Gastroesophageal sphincter (tissue), 4 donors: ENCODE results near the genes ORC6 and ABCC11.

- PRO-cap, result no peak
- RAMPAGE, long total RNA, 4 experiments, result no peak in any of the 4 experiments
These were observed 4.7 kb upstream of the TGFB1I1 start for GRCh38 chr16:31467134-31467692.

DNA sequence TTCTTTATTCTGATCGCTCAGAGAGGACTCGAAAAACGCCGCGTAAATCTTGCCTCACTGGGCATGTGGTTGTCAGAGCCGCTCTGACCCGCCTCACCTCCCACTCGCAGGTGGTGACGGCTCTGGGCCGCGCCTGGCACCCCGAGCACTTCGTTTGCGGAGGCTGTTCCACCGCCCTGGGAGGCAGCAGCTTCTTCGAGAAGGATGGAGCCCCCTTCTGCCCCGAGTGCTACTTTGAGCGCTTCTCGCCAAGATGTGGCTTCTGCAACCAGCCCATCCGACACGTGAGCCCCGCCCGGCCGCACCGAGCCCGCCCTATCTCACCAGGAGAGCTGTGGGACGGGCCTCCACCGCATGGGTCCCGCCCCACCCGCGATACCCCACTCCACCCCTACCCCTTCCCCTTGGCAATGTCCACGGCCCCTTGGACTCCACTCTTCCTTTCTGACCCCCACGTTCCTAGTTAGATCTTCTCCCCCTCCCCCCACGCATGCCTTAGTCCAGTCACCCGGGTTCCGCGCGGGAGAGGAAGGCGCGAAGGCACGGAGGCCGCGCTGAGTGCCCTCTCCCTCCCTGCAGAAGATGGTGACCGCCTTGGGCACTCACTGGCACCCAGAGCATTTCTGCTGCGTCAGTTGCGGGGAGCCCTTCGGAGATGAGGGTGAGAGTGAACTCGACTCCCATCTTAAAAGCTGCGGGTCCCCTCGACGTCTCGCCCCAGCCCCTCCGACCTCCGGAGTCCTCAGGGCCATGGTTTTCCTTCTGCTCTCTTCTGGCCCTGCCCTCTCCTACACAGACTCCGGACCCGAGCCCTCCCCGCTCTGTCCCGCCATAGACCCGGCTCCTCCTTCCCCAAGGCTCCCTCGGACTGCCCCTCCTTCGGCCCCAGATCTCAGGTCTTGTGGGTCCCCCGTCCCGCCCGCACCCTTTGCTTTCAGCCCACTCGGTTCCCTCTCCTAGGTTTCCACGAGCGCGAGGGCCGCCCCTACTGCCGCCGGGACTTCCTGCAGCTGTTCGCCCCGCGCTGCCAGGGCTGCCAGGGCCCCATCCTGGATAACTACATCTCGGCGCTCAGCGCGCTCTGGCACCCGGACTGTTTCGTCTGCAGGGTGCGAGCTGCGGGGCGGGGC lies 4.3 kb downstream of the TGFB1I1 start:
- PRO-cap, result bidirectional peak, plus-strand start at position 1,058 of the sequence, minus-strand start at position 1,083 of the sequence
- RAMPAGE, long total RNA, 4 experiments, result no peak in any of the 4 experiments

- PRO-cap, result no peak
- RAMPAGE, long total RNA, 4 experiments, result no peak in any of the 4 experiments
These were observed 7.6 kb downstream of the SLC5A2 start for GRCh38 chr16:31490329-31491035.

- PRO-cap, result no peak
- RAMPAGE, long total RNA, 4 experiments, result no peak in any of the 4 experiments
These were observed 8.8 kb upstream of the KRBOX5 start for GRCh38 chr16:31704155-31704788.

- PRO-cap, result no peak
- RAMPAGE, long total RNA, 4 experiments, result no peak in any of the 4 experiments
These were observed 6.9 kb downstream of the ZNF267 start for GRCh38 chr16:31880334-31881117.

GRCh38 chr16:35082500-35082789 lies 1623.0 kb downstream of the TP53TG3F start:
- PRO-cap, result no peak
- RAMPAGE, long total RNA, 4 experiments, result no peak in any of the 4 experiments

DNA sequence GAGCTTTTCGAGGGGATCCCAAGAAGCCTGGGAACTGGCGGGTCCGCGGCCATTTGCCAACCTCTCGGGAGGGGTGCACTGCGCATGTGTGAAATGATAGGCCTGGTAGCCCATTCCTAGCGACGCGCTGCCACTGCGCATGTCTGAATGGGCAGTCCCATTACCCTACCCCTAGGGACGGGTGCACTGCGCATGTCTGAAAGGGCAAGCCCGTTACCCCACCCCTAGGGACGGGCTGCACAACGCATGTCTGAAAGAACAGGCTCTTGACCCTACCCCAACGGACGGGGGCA lies 1748.0 kb downstream of the TP53TG3F start:
- PRO-cap, result no peak
- RAMPAGE, long total RNA, 4 experiments, result no peak in any of the 4 experiments

DNA sequence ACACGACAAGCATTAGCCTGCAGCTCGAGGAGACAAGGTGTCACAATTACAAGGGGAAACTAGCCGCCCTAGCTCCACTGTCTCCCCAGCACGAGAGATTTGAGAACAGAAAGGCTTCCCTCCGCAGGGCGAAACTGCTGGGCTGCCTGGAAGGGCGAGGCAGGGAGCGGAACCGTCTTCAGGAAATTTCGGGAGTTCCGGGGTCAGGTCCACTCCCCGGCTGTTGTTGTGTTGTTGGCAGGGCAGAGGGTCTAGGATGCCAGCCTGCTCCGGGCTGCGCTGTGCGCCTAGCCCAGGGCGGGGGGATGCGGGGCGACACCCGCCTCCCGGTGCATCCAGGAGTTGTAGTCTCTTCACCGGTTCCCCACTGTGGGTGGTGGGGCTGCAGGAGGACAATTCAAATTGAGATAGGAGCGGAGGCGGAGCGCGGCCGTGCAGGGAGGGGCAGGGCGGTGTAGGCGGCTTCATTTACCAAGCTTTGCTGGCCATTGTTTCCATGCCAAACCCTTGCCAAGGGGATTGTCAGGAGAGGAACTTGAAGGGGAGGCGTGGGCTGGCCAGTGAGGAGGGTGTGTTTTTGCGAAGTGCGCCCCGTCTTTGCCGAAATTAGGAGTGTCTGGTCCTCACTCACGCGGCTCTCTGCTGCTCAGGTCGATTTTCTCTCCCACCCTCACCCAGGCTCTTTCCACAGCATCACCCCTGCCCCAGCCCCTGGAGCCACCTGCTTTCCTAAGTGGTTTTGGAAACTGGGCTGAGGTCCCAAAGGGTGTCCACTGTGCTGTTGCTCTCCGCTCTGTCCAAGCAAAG lies 2047.5 kb downstream of the TP53TG3F start:
- PRO-cap, result no peak
- RAMPAGE, long total RNA, 4 experiments, result no peak in any of the 4 experiments

DNA sequence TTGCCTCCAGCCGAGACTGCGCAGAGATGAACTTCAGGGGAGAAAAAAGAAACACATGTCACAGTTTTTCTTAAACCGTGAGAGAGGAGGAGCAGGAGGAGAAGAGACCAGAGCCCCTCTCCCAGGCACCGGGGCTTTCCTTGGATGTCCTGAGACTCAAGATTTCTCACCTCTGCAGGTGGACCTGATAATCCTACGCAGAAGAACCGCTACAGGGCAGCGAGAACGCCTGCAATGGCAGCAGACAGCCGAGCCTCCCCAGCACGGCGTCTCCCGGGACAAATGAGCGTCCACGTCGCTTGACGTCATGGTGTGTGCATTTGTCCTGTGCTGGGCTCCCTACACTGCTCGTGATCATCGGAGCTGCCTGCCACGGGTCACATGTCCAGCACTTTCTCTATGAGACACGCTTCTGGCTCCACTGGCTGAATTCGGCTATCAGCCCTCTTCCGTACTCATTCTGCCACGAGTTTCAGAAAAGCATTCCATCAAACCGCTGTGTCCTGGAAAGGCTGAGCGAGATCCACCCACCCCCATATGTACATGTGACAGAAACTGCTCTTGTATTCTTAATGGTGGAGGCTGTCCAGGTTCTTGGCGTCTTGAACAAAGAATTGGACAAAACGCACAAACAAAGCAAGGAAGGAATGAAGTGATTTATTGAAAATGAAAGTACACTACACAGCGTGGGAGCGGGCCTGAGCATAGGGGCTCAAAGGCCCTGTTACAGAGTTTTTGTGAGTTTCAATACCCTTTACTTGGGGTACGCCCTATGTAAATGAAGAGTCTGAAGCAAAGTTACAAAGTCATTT lies 28.4 kb upstream of the SHCBP1 start:
- PRO-cap, result no peak
- RAMPAGE, long total RNA, 4 experiments, result no peak in any of the 4 experiments

DNA sequence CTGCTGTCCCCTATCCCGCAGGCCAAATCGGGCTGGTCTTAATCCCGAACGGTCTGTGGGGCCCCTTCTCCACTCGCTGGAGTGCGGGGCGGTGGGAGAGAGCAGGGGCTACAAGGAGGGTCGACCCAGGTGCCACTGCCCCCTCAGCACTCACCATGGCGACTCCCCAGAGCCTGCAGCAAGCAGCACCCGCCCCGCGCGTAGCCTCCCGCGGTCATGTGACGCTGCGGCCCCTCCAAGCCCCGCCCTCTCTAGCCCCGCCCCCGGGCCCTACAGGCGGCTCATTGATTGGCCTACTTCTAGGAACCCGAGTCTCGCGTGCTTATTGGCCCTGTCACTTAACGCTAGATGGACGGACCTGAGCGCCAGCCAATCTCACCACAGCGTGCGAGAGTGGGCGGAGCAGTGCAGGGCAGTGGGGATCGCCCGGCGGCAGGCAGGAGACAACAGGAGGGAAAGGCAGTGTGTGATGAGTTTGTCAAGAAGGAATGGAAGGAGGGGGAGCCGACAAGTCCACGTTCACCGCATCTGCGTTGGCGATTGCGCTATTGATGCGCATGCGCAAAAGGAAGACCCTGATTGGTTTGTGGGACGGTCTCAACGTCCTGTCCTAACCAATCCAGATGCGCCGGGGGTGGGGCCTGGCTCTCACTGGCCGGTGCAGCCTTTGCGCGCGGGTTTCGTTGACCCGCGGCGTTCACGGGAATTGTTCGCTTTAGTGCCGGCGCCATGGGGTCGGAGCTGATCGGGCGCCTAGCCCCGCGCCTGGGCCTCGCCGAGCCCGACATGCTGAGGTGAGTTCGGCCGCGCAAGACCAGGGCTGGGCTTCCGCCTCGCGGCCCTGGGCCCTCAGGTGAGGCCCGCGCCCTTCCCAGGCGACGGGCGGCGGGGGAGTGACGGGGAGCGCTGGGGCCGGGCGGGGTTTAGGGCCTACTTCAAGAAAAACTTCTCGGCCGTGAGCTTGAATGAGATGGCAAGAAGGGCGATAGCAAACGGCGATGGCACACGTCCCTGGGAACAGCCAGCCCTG lies at the start of gene ORC6:
TSS of gene ORC6 (plus strand) at position 683 of the 1,030 bp plus-strand sequence.
- PRO-cap, result bidirectional peak, plus-strand start at position 419 of the sequence, minus-strand start at position 218 of the sequence; bidirectional peak, plus-strand start at position 713 of the sequence, minus-strand start at position 542 of the sequence
- RAMPAGE, long total RNA, 4 experiments, result start-site peak on the plus strand in 1 of 4 experiments, centred at position 682 of the sequence, 5 reads per replicate; start-site peak on the minus strand in 4 of 4 experiments, centred at position 185 of the sequence, 440 to 1,553 reads per replicate

GRCh38 chr16:46758638-46759097 lies 10.5 kb upstream of the MYLK3 start:
- PRO-cap, result no peak
- RAMPAGE, long total RNA, 4 experiments, result no peak in any of the 4 experiments

- PRO-cap, result no peak
- RAMPAGE, long total RNA, 4 experiments, result no peak in any of the 4 experiments
These were observed 12.9 kb upstream of the C16orf87 start for GRCh38 chr16:46843862-46844392.

DNA sequence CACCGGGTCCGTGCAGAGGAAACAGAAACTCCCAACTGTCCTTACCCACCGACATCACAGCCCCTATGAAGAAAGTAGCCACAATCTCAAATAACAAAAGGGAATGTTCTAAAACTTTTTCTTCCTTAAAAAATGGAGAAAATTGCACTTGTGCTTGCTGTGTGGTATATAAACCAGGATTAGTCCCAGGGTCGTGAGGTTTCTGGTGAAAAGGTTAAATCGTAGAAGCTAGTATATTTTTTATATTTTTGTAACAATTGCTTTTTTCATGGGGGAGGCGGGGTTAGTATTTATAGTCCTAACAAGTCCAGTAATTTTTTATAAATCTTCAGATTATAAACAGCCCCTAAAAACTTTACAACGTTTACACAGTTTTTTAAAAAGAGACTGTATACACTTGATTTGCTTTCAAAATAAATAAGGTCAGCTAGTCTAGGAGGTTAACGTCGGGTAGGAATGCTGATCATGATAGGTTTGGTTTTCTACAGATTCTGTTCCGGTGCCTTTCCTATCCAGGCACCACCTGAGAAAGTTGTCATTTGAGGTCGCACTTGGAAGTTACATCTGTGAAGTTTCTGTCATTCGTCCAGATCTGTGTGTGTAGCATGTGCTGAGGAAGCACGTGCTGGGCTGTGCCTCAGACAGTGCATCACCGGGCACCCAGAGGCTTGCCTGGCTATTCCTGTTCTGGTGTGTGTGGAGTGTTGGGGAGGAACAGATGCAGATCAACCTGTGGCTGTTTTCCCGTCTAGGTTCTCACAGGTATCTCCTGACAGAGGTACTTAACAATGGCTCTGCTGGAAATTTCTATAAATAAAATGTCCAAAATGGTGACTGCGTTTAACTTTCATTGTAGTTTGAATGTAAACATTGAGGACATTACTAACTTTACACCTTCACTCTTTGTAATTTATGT lies 42.8 kb downstream of the DNAJA2 start:
- PRO-cap, result no peak
- RAMPAGE, long total RNA, 4 experiments, result no peak in any of the 4 experiments

DNA sequence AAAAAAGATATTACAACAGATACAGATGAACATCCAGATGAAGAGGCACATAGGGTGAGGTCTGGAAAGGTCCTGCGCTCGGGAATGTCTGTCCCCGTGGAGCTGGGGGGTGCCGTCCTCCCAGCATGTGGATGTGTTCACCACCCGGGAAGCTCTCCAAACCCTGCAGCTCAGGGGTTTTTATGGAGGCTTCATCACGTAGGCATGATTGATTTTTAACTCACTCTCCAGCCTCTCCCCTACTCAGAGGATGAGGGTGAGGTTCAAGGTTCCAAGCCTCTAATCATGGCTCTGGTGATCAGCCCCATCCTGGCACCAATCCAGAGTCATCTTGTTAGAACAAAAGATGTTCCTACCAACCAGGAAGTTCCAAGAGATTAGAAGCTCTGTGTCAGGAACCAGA lies 85.1 kb upstream of the DNAJA2 start:
- PRO-cap, result no peak
- RAMPAGE, long total RNA, 4 experiments, result no peak in any of the 4 experiments

- PRO-cap, result no peak
- RAMPAGE, long total RNA, 4 experiments, result no peak in any of the 4 experiments
These were observed 614 bp downstream of the ITFG1 start for GRCh38 chr16:47460236-47460662.

DNA sequence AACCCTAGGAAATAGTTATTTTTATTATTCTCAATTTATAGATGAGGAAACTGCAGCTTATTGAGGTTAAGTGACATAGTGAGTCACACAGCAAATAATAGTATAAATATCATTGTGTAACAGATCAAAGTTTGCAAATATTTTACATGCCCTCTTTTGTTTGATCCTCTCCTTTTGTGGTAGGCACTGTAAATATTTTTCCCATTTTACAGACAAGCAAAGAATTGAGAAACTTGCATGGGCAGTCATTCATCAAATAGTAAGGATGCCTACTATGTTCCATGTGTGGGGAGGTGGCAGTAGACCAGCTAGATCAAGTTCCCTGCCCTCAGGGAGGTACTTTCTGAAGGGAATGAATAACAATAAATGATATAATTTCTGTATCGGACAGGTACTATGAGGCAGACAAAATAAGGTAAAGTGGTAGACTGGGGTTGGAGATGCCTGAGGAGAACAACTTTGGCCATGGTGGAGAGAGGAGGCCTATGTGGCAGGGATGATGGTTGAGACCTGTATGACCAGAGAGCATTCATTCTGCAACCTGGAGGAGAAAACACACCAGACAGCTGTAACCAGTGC lies 173.1 kb downstream of the PHKB start:
- PRO-cap, result no peak
- RAMPAGE, long total RNA, 4 experiments, result no peak in any of the 4 experiments

DNA sequence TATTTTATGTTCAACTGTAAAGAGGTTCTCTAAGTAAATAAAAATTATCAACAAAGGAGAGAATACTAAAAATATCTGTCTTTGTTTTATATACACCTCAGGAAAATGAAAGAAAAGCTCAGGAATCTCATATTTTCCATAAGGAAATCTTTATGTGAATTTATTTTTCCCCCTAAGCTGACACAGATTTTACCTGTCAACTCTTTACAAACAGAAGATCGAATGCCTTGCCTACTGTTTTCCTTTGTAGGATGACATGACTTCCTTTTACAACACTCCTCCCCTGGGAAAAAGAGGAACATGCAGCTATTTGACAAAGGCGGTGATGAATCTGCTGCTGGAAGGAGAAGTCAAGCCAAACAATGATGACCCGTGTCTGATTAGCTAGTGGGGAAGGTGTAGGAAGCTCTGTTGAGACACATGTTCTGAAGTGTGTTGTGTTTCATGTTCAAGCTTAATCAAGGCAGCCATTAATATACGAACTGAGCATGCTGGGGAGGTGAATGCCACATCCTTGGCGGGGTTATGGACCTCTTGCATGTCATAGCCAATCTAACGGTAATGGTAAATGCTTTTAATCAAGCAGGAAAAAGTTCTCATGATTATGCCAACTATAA lies 238.0 kb downstream of the PHKB start:
- PRO-cap, result no peak
- RAMPAGE, long total RNA, 4 experiments, result no peak in any of the 4 experiments

DNA sequence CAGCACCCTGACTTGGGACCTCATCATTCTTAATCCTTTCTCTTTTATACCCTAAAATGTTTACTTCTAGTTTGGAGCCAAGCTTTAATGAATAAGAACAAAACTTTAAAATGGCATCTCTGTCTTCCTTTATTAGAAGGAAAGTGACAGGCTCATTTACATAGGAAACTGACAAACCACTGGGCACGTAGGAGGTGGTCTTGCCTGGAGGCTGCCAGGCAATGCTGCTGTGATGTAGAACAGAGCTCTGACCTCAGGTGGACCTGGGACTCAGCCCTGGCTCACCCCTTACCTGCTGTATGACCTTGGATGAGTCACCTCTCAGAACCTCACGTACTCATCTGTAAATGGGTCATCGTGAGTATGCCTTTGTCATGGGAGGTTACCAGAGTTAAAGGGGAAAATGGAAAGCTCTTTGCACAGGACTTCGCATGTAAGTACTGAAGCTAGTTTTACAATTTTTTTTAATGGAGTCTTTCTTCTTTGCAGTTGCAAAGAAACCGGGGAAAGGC lies 37.6 kb upstream of the LONP2 start:
- PRO-cap, result no peak
- RAMPAGE, long total RNA, 4 experiments, result no peak in any of the 4 experiments

DNA sequence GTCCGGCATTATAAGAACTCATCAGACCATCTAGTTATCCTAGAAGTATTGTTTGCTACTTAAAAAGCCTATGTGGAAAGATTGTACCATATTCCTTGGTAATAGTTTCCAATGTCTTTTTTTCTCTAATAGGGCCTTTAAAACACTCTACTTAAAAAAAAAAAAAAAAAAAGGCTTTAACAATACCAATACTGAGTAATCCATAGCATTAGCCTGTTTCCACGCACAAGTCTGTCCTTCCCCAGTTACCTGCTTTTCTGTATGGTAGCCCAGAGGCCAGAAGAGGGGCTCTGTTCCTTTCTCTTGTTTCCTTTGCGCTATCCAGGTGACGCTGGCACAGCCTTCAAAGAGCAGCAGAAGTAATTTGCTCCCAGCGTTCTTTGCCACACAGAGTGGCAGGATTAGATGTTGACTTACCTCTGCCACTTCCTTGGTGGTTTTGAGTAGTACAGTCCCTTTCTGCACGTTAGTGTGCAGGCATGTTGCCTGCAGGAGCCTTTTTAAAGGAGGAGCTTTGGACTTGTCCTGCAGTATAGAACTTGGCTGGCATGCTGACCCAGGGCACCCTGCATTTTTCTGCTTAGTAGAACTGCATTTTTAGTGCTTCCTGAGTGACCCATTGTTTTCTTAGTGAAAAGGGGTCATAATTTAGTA lies at the start of gene ABCC11:
TSS of gene ABCC11 (minus strand) at position 475 of the 654 bp plus-strand sequence.
- PRO-cap, result no peak
- RAMPAGE, long total RNA, 4 experiments, result no peak in any of the 4 experiments

DNA sequence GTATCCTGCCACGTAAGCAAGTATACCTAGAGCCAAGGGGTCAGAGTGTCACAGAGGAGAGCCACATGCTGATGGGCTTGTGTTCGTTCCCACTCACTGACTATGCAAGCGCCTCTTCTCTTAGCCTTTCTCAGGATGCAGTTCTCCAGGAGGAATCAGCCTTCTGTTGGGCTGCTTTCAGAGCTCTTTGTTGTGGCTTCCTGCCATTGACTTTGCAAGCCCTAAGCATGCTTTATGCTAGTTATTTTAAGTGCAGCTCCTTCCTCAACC lies 66.6 kb downstream of the SIAH1 start:
- PRO-cap, result no peak
- RAMPAGE, long total RNA, 4 experiments, result no peak in any of the 4 experiments